ENCODE measurements around a stretch of chr2.

GRCh38 chr2:241006206-241006542, 7.8 kb downstream of the SNED1 start:
- PRO-cap = no peak

GRCh38 chr2:241063279-241064357, 38.5 kb downstream of the MTERF4 start:
- PRO-cap = no peak

DNA sequence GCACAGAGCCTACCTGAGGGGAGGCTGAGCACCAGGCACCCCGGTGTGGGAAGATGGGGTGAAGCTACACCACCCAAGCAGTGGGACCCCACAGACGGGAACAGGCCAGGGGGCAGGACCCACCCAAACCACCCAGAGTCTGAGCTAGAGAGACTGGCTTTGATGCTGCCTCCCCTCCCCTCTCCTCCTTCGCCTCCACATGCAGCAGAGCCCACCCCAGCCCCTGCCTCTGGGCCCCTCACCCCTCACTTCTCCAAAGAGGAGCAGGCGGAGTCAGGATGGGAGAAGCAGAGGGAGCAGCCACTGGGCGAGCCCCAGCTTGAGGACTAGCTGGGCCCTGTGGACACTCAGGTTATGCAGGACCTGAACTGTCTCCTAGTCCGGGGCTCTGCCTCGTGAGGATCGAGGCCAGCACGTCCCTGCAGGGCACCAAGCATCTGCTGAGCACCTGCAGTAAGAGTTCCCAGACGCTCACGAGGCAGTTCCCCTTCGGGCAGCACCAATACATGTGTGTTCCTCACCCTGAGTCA, 28.6 kb downstream of the MTERF4 start:
- PRO-cap = no peak

DNA sequence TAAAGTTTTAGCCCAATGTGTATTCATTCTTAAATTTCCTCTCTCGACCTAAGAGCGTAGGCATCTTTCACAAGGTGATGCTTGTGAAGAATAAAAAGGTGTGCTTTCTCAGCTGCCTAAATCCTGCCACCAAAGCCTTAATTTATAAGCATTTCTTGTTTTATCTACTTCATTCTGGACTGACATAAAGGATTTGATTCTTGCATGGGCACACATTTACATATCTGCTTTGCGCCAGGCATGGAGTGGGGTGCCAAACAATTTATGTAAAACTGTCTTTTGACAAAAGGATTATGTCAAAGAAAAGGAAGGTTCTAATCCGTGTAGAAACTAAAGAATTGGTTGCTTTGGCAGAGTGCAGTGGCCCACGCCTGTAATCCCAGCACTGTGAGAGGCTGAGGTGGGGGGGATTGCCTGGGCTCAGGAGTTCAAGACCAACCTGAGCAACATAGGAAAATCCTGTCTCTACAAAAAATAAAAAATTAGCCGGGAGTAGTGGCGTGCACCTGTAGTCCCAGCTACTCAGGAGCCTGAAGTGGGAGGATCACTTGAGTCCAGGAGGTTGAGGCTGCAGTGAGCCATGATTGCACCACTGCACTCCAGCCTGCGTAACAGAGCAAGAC, 1.0 kb upstream of the MTERF4 start:
- PRO-cap = no peak

- PRO-cap = no peak
These were observed 12.9 kb upstream of the MTERF4 start for GRCh38 chr2:241114693-241115604.

- PRO-cap = no peak
These were observed 22.6 kb downstream of the PASK start for GRCh38 chr2:241126280-241127369.

DNA sequence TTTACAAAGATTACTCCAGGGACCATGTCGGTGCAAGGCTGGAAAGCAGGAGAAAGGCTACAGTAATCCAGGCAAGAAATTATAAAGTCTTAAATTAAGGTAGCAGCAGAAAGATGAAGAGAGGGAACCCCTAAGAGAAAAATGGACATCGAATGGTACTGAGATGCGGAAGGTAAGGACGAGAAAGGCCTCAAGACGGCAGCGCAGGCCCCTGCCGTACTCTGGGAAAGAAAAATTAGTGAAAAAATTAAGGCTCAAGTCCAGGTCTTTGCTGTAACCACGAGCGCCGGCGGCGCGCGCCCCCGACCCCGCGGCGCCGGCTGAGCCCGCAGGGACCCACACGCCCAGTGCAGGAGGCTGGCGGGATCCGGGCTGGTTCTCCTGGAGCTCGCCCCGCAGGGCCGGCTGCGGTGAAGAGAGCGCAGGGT, 584 bp downstream of the PASK start:
- PRO-cap = bidirectional peak, plus-strand start at position 350 of the sequence, minus-strand start at position 225 of the sequence

- PRO-cap = no peak
These were observed 343 bp downstream of the ANO7 start for GRCh38 chr2:241188849-241189191.

DNA sequence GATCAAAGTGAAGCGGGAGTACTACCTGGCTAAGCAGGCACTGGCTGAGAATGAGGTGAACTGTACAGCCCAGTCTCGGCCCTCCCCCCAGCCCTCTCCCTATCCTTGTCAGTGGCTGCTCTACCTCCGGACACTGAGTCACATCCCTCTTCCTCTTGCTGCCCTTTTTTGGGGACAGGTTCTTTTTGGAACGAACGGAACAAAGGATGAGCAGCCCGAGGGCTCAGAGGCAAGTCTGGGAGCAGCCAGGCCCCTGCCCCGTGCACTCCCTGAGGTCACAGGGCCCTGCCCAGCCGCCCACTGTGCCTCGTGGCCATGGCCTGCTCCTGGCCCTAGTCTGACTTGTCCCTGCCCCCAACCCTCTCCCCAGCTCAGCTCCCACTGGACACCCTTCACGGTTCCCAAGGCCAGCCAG, 35.3 kb downstream of the ANO7 start:
- PRO-cap = no peak

DNA sequence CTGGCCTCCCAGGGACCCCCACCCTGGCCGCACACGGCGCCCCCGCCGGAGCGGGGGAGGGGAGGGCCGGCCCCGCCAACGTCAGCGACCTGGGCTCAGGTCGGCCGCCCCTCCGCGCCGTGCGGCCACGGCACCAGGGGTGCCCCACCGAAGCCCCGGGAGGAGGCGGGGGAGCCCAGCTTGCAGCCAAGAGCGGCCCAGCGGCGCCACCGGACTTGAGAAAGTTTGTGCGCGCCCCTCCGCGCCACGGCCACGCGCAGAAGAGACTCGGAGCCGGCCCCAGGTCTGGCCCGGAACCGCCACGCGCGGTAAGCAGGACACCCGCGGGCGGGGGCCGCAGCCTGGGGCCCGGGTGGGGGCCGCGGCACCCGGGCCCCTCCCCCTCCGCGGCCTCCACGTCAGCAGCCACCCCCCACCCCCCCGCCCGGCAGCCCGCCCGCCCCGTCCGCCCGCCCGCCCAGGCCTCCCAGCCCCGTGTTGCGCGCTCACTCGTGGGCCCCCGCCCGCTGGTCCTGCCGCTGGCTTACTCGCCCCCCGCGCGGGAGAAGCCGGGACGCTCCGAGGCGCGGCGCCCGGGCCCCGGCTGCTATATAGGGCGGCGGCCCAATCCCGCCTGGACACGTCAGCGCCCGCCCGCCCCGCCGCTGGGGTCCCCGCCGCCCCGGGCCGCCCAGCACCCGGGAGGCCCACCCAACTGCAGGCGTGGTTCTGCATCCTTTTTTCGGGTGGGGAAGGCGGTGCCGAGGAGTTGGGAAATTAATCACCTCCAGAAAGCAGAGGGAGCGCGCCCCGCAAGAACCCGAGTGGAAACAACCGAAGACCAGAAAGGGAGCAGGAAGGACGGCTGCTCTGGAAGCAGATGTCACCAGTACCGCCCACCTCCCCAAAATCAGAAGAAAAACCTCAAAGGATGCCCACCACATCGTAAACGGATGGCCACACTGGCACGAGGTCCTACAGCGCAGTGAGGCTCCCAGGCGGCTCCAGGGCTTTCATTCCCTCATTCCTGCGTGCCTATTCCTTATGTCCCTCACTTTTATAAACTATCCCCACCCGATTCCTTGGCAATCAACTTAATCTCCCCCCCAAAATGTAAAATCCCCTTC, 42.8 kb downstream of the HDLBP start:
- PRO-cap = bidirectional peak, plus-strand start at position 185 of the sequence, minus-strand start at position 121 of the sequence; bidirectional peak, plus-strand start at position 618 of the sequence, minus-strand start at position 563 of the sequence; bidirectional peak, plus-strand start at position 769 of the sequence, minus-strand start at position 828 of the sequence

GRCh38 chr2:241316811-241317114, 1.0 kb downstream of the SEPTIN2 start:
- PRO-cap = no peak

- PRO-cap = no peak
These were observed 19.2 kb downstream of the SEPTIN2 start for GRCh38 chr2:241334910-241335325.

DNA sequence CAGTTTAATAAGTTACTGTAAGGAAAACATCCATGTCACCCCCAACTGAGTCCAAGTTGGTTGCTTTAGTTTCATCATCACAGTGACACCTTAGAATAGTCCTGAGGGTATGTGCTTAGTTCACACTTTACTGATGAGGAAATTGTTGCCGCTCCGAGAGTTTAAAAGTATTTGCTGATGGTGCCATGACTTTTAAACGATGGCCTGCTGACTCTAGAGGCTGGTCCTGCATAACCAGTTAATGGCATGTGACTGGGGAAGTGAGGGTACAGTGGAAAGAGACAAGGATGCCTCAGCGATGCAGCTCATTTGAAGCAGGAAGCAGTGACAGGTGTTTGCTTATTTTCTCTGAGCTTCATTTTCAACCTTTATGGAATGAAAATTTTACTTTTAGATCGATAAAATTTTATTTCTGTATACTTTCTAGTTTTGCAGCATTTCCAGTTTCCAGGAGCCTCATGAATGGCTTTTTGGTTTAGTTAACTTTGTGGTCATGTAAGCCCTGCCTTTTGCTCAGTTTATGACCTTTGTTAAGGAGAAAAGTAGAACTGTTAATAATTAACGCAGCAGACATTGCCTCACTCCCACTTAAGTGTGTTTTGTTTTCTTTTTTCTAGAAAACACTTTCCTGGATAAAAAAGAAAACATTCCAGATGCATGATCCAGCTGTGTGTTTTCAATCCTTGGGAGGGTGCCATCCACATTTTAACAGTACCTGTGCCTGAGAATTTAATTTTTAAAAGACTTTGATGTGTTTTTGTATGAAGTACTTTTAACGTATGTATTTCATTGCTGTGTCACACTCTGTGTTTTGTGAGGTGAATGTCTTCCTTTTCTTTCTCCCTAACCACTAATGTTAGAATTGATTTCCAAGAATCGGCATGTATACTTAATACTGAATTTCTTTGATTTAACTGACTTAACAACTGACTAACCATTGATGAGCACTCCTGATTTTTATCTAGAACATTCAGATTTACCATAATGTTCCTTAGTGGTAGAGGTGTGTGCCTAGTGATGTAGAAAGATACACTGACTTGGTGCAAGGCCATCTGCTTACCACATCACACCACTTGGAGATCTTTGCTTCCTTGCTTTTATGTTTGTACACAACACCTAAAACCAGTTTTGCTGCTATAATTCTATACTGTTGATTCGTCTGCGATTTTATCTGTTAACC, 4.3 kb upstream of the FARP2 start:
- PRO-cap = no peak

DNA sequence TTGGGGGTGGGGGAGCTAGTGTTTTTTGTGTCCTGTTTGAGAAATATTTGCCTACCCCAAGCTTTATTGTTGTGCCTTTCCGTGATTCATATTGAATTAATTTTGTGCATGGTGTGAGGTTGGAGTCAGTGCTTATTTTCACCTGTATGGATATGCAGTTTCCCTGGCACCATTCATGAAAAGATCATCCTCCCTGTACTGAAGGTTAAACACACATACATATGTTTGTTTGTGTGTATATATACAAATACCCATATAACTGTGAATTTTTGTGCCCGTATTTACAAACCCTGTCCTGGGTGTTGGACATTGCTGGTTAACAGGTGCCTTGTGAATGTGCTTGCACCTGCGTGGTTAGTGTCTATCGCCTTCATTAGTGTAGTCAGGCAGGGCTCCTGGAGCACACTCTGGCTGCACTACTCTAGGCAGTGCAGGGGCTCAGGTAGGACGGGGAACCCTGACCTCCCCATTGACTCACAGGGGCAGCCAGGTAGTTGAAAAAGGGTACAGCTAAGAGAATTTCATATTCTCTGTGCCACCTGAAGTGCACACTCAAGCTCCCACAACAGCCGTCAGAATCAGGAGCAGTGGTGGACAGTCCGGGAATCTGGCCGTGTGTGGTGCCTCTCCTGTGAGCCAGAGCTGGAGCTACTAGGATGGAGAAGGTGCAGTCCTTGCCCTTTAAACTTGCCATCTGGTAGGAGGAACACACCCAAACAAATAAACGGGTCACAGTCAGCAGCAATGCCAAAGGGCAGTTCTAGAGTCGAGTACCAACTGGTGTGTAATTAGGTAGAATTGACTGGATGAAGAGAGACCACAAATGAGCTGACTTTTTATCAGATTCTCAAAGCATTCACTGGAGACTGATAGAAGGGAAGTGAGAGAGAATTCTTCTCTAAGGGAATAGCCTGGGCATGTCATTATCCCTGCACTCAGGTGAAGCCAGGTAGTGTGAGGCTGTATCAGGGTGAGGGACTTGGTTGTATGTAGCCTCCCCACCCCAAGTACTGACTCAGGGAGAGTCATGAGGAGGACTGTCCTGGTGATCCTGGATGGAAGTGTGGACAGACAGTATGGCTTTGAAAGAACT, 44.0 kb downstream of the FARP2 start:
- PRO-cap = no peak

DNA sequence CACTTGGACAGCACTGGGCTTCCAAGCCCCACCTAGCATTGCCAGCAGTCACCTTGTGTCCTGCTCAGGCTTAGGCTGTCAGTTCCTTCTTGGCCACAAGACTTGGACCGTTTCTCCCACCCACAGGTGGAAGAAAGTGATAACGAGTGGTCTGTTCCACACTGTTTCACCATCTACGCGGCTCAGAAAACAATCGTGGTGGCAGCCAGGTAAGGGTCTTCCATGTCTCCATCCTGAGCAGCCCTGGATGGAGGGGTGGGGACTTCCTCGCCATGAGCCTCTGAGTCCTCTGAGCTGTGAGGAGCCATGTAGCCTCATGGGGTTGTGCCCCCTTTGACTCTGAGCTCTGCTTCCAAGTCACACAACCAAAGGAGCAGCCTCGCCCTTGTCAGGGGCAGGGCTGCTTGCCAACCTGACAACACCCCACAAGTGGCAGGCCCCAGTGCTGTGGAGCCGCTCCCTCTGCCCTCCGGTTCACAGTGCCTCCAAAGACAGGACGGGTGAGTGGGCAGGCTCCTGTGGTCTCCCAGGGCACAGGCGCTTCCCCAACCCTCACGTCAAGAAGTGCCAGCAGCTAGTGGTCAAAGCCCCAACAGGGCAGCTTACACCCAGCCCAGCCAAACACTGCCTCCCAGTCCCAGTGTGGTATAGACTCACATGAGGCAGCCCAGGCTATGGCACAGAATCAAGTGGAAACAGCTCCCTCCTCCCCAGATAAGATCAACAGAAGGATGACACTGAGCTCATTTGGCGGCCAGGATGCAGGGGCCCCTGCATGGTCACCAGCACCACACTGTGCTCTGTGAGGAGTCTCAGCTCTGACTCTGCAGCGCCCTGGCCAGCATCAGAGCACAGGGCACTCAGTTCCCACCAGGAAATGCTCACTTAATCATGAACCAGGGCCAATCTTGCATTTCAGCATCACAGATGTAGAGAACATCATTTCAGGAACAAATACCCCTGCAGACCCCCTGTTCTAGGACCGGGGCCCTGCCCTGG, 18.2 kb downstream of the STK25 start:
- PRO-cap = no peak

GRCh38 chr2:241561670-241562753, 3.5 kb downstream of the BOK start:
- PRO-cap = no peak

DNA sequence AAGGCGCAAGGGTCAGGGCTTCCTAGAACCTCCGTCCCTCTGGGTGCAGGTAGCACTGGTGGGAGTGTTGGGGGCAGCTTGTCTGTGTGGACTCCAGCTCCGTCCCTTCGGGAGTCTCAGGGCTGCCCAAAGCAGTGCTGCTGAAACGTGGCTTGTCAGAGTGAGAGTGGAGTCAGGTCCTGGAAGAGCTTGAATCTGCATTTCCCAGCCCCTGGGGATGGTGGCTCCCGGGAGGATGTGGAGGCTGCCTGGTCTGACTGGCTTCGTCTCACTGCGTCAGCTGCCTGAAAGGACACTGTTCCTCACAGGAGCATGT, 23.4 kb downstream of the ATG4B start:
- PRO-cap = no peak

- PRO-cap = no peak
These were observed 8.1 kb downstream of the DTYMK start for GRCh38 chr2:241678403-241678958.

DNA sequence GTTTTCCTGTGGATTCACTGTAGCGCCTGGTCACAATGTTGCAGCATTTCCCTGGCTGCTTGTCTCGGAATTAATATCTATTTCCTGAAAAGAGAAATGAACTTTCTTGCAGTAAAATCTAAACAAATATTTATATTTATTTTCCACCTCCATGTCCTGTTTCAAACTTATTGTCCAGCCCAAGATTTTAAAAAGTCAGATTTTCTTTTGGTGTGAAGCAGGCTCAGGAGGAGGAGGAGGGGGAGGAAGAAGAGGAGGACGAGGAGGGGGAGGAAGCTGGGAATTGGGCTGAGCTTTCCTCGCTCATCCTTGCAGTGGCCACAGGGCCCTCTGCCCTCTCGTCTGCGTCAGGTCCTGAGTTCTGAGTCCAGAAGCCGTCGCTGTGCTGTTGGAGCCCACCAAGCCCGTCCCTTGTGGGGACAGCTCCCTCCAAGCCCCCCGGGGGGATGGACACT, 430 bp upstream of the GAL3ST2 start:
- PRO-cap = no peak

DNA sequence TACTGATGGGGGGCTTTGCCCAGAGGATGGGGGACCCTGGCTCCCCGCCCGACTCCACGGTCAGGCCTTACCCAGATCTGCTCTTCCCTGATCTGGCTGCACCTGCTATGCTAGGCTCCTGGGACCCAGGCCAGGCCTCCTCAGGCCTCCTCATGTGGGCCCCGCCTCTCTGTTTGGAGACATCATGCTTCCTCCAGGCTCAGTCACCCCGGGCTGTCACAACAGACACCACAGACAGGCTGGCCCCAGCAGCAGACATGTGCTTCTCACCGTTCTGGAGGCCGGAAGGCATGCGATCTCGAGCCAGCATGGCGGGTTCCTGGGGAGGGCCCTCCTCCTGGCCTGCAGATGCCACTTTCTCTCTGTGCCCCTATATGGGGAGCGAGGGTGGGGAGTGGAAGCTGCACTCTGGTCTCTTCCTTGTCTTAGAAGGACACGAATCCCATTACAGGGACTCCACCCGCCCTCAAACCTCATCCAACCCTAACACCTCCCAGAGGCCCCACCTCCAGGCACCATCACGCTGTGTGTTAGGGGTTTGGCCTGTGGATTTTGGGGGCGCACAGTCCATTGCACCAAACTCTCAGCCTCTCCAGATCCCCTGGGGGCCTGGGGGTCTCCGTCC, 10.8 kb upstream of the NEU4 start:
- PRO-cap = no peak